Bronchial lymph node (tissue), 1 donor: ENCODE measurements around a stretch of chr21.

- PRO-cap = no peak
Measured at GRCh38 chr21:44800870-44801600, 585 bp downstream of the UBE2G2 start.

GRCh38 chr21:44865870-44866337, 7.6 kb downstream of the PTTG1IP start:
- PRO-cap = no peak

DNA sequence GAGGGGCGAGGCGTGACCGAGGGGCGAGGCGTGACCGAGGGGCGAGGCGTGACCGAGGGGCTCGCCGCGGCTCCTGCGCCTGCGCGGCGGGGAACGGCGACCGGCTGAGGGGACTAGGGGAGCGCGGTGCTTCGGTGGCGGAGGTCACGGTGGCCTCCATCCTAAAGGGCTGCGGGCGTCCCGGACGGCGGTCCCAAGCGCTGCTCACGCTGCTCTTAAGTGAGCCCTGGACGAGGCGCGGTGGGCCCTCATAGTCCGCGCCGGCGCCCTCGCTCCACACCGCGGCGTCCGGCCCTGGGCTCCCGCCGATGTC, 421 bp upstream of the PTTG1IP start:
- PRO-cap = no peak

- PRO-cap = no peak
Measured at GRCh38 chr21:44892859-44893121, 19.3 kb upstream of the PTTG1IP start.

- PRO-cap = unidirectional peak, minus-strand start at chr21:44908140
Measured at GRCh38 chr21:44907919-44908391, 12.7 kb downstream of the ITGB2 start.

DNA sequence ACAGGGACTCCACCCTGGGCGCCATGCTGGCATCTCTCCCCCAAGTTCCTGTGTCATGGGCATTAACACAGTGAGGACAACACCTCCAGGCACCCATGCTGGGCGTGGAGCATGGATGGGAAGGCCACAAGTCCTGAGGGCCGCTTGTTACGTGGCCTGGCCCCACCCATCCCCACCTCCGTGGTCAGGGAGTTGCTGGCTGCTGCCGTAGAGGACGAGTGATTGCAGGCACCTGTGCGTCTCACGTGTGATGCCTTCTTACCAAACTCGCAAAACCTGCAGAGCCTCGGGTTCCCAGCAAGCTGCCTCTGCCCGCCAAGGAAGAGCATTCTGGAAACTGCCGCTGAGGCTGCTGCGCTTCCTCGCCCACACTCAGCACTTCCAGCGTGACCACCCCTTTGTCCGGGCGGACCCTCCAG, 60.3 kb downstream of the SLX9 start:
- PRO-cap = no peak

DNA sequence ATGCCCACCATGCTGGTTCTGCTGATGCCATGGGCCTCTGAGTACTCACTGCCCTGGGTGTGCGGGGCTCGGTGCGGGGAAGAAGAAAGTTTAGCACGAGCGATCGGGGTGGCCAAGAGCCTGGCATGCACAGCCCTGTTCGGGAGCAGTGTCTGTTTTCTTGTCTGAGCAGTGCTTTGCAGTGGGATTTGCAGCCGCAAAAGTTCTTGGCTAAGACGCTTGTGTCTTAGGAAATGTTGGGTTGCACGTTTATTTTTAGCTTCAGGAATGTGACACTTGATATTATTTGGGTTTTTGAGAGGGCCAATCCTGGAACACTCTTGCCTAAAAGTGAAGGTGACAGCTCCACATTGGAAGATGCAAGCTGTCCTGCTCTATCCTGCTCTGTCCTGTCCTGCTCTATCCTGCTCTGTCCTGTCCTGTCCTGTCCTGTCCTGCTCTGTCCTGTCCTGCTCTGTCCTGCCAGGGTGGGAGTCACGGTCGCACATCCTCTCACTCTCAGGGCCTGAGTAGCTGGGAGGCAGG, 40.2 kb upstream of the ADARB1 start:
- PRO-cap = no peak

DNA sequence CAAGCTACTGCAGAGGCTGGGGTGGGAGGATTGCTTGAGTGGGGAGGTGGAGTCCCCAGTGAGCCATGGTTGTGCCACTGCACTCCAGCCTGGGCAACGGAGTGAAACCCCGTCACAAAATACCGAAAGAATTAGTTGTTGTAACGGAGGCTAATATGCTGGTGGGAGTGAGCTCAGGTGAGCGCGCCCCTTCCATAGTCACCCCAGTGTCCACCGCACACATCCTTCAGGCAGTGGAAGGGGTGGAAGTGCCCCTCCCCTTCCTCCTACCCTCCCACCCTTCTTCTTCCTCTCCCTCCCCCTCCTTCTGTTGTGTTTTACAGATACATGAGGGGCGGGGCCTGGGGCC, 10.4 kb upstream of the ADARB1 start:
- PRO-cap = no peak

DNA sequence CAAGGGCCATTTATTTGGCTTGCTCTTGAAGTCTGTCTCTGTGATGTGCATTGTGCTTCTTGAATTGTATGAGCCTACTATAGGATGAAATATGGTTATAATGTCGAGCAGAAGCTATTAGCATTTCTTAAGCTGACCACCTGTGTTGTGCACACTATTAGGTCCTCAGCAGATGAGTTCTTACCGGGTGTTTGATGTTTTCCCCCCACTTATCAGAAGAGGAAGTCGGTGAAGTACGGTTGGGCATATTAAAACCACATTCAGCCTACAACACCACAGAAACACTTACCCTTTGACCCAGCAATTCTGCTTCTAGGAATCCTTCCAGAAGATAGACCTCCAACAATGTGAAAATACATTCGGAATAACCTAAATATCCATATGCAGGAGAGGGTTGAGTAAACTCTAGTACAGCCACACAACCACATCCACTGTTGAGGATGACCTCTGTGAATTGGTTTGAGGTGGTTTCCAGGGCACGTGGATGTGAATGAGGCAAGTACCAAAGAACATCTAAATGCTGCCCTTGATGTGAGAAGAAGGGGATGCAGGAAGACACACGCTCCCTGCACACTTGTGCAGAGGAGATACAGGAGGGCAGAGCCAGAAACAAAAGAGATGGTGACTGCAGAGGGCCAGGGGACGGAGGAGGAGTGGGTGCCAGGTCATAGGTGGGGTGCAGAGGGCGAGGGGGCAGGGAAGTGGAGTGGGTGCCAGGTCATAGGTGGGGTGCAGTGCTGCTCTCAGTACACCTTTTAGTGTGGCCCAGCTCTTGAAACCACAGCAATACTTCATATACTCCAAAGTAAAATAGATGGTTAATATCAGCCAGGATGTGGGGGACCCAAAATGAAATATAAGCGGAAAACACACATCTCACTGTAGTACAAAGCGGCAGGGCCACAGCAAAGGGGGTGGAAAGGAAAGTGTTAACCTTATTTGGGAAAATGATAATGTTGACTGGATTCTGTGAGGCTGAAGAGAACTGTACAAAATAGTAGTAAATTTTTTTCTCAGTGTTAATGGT, 12.8 kb downstream of the ADARB1 start:
- PRO-cap = no peak

DNA sequence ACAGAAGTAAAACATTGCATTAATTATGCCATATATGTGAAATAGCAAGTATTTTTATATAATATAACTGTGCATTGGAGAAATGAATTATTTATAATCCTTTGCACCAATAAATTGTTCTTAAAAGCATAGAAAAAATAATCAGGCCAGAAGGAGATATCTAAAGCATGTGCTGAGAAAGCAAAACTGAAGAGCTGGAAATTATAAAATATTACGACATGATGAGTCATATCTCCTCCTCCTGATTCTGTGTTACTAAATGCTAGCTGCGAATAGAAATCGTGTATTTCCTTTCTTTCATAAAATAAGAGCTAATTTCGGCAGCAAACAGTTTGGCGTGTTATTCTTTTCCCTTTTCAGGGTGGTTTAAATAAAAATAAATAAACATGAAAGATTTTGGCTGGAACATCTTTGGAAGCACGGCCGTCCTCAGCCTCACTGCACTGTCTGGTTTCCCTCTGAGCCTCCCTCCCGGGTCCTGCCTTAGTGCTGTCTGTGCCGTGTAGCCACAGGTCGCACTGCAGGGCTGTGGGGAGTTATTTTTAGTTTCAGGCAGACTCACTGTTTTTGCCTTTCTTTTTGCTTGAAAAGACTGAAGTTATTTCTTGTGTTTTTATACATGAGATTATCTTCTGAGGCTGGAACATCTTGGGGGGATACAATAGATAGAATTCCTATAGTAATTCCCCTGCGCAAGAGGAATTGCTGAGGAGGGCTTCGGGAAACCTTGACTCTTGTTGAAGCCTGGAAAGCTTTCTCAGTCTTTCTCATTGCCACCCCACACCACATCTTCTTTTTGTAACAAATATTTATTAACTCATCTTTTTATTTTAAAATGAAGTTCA, 56.1 kb downstream of the ADARB1 start:
- PRO-cap = no peak

DNA sequence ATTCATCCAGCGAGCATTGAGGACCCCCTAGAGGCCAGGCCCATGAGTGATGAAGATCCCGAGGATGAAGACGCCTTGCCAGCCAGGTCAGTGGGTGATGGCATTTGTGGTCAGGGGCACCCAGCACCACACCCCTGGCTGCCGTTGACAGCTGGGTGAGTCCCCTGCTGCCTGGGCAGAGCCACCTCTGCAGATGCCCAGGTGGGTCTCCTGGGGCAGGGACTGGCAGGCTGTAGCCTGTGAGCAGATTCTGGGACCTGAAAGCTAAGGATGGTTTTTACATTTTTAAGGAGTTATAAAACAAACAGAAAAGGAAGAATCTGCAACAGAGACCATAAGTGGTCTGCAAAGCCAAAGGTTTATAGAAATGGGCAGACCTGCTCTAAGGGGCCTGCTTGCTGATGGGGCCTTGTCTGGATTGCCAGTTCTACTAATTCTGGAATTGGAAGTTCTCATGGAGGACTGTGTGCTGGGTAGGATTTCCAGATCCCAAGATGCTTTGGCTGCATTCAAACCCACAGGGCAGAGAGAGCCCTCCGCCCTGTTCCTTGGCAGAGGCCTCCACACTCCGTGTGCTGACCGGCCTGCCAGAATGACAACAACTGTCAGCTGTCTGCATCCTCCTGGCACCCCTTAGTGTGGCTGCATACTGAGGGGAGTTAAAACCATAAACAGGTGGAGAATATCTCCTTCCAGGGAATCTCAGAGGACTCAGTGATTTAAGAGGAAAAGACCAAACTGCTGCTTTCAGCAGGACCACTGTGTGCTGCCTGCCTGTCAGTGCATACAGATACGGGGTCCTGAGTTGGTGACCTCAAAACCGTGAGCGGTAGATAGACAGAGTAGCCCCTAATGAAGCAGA, 60.6 kb downstream of the ADARB1 start:
- PRO-cap = no peak

DNA sequence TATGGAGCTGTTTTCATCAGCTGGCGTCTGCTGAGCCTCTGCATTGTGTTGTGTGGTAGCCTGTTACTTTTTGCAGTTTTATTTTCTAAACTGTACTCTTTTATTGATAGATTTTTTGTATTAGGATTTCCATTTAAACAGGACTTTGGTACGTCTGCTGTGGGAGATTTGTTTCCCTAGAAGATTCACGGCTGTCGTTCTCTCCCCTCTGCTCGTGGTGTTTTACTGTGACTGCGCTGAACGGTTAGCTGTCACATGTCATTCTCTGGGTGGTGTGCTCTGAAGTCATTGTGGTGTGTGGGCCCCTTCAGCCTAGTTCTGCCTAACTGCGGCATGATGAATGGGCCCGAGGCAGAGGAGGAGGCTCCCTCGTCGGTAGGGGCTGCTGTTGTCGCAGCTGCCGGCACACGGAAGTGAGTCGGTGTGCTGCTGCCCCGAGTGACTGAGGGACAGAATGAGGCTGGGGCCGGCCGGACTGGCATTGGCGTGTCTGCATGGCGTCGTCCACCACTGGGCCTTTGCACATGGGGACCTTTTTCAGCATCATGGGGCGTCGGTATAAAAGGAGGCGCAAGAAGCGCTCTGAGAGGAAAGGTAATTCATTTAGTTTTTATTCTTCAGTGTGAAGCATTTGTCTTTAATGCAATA, 77.9 kb downstream of the ADARB1 start:
- PRO-cap = no peak

- PRO-cap = no peak
Measured at GRCh38 chr21:45226771-45227333, 60.8 kb downstream of the POFUT2 start.

DNA sequence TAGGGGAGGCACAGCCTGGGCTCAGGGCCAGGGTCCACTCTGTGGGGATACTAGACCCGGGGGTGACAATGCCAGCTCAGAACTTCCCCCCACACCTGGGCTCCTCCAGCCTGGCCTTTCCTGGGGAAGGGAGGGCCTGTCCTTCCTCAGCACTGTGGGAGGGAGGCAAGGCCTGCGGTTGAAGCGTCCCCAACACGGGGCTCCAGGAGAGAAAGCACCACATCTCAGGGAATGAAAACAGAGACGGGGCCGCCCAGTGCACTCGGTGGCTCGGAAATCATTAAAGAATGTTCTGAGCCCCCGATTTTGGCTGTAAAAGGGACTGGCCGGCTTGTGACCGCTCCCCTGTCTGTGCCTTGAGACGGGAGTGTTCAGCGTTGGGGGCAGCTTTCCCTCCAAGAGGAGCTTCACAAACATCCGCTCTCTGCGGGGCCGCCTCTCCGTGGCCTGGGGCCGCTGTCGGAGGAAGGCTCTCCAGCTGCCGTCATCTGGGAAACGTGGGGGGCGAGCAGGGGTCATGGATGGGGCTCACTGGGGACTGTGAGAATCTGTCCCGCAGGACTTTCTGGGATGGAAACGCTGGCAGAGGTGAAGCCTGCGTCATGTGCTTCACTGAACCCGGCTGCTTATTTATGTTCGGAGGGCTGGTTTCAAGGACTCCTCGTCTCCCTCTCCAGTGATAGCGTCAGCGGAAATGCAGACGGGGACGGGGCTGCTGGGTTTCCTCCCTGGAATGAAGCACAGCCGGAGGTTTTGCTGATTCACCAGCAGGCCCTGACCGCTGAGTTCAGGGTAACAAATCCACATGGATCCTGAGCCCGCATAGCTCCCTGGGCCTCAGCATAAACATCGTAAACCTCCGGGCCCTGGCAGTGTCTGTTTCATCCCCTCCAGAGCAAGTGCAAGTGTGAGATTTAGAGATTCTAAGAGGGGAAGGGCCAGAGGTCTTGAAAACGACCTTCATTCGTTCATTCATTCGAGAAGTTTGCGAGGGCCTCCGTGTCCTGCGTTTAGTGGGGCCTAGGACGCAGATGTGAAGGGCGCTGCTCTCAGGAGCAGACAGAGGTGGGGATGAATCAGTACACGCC, 6.8 kb upstream of the POFUT2 start:
- PRO-cap = bidirectional peak, plus-strand start at position 691 of the sequence, minus-strand start at position 628 of the sequence

DNA sequence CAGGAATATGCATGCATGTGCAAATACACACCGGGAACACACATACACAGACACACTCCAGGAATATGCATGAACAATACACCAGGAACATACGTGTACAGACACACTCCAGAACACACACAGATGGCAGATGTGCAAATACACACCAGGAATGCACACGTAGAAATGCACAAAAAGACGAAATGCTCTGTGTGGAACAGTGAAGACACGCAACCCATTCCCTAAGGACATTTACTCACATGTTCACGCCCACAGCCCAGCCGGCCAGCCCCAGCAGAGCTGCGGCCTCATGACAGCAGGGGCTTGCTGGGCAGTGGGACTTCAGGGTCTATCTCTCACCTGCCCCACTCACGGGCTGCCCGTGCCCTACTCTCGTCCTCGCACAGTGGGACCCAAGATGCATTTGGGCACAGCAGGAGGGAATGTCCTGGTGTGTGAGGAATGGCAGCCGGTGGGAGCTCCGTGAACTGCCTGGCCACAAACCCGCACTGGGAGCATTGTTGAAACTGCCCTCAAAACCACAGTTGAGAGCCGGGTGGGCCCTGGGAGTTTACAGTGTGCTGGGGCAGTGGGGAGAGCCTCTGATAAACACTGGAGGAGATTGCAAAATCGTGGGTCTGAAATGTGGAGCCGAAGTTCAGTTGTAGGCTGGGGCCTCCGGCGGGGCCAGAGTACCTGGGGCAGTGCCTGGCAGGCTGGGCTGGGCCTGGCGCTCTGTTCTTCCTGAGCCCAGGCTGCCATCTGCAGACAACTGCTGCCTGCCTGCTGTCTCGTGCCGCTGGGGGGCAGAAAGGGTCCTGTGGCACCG, 20.6 kb upstream of the POFUT2 start:
- PRO-cap = no peak

- PRO-cap = unidirectional peak, plus-strand start at chr21:45325300
Measured at GRCh38 chr21:45325169-45325534, 37.5 kb upstream of the POFUT2 start.

DNA sequence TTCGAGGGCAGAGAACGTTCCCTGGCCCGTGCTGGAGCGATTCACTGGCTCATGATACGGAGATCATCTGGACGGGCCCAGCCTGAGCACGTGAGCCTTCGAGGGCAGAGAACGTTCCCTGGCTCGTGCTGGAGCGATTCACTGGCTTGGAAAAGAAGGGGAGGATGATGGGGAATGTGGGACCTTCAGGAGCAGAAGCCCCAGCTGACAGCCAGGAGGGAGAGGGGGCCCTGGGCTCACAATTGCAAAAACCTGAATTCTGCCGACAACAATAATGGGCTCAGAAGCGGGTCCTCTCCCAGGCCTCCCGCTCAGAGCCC, 34.3 kb upstream of the COL18A1 start:
- PRO-cap = no peak

- PRO-cap = no peak
Measured at GRCh38 chr21:45430216-45430858, 25.4 kb downstream of the COL18A1 start.

- PRO-cap = no peak
Measured at GRCh38 chr21:45465071-45465612, 60.2 kb downstream of the COL18A1 start.

GRCh38 chr21:45512956-45514031, 28.9 kb downstream of the SLC19A1 start:
- PRO-cap = no peak